Measurements from ENCODE around the genes ARHGEF28, HEXB and CERT1.

DNA sequence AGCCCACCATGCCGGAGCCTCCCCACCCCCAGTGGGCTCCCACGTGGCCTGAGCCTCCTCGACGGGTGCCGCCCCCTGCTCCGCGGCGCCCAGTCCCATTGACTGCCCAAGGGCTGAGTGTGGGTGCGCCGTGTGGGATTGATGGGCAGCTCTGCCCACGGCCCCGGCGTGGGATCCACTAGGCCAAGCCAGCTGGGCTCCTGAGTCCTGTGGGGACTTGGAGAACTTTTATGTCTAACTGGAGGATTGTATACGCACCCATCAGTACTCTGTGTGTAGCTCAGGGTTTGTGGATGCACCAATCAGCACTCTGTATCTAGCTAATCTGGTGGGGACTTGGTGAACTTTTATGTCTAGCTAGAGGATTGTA lies 30.1 kb upstream of the FCHO2 start:
- PRO-cap, result no peak

GRCh38 chr5:72956157-72957061 lies 568 bp downstream of the FCHO2 start:
- PRO-cap, result unidirectional peak, minus-strand start at chr5:72956582

- PRO-cap, result no peak
Measured at GRCh38 chr5:73119089-73120232, 914 bp upstream of the TMEM171 start.

DNA sequence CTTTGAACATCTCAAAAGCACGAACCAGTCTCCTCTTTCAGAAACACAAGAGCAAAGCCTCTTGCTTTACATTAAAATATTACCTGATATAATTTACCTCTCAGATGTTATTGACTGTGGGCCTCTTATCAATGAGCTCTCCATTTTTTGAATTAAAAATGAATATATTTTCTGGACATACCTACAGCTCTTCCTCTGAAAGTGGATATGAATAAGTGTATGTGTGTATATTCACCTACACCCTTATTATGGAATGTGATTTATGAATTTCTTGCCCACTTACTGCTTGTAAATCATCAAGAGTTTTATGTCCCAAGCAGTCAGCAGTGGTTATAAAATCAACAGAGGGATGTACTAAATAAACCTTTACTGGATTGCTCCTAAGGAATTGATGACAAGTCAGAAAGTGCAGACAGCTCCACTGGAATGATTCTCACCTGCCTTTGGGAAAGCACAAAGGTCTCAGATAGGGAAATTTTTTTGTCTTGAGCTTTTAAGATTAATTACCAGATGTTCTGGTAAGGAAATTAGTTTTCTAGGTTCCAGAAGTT lies 9.2 kb downstream of the TMEM174 start:
- PRO-cap, result no peak

DNA sequence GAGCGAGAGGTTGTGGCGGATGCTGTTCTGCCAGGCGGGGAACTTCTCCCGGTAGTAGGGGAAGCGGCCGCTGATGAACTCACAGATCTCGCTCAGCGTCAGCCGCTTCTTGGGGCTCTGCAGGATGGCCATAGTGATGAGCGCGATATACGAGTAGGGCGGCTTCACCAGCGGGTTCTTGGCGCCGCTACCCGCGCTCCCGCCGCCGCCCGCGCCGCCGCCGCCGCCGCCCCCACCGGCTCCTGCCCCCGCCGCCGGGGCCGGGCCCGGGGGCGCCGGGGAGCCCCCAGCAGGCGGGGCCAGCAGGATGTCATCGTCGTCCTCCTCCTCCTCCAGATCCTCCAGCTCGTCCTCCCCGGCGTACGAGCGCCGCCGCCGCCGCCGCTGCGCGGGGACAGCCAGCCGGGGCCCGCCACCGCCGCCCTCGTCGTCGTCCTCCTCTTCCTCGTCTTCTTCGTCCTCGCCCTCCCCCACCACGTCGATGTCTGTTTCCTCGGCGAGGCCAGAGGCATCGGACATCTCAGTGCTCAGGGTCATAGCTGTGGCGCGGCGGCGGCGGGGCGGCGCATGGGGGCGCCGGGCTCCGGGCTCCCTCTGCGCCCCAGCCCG lies 647 bp downstream of the FOXD1 start:
- PRO-cap, result no peak

- PRO-cap, result no peak
Measured at GRCh38 chr5:73496815-73497418, 1.3 kb upstream of the BTF3 start.

DNA sequence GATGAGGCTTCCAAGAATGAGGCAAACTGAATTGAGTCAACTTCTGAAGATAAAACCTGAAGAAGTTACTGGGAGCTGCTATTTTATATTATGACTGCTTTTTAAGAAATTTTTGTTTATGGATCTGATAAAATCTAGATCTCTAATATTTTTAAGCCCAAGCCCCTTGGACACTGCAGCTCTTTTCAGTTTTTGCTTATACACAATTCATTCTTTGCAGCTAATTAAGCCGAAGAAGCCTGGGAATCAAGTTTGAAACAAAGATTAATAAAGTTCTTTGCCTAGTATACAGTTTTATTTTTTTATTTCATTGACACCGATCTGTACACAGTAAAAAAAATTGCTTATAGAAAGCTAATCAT lies 6.9 kb downstream of the BTF3 start:
- PRO-cap, result no peak

DNA sequence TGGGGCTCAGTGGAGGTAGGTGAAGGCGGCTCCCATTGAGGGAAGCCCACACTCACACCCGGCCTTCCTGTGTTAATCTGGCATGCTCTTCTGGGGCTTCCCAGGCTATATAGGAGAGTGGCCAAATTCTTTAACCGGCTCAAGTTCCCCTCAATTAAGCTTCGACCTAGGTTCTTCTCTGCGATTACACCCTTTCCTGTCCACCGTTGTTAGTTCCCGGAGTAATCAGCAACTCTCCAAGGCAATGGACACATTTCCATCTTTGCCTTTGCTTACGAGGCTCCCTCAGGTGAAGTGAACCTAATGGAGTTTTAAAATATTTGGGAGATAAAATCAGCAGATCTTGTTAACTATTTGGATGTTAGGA lies 338 bp downstream of the UTP15 start:
- PRO-cap, result no peak

DNA sequence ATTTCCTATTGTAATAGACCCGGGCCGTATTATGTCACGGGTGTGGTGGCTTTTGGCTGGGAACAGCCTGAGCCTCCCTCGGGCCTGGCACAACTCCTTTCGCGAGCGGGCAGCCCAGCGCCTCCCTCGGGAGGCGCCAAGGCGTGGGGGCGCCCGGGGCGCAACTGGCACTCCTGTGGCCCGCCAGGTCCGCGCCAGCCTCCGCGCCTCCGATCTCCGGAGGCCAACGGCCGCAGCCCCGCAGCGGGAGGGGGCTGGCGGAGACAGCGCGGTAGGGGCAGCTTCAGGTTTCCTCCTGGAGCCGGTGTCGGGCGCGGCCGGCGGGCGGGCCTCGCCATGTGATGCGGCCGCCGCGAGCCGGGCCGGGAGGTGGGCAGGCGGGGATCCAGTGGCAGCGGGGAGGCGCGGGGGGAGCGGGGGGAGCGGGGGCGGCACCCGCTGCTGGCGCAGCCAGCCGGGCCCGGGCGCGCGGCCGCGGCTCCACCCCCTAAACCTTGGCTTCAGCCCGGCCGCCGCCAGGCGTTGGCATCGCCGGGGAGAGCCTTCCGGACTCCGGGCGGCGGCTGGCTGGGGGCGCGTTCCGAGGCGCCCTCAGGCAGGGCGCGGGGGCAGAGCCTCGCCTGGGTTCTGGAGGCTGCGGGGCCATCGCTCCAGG lies at the start of gene ARHGEF28:
TSS of gene ARHGEF28 (plus strand) at position 528 of the 655 bp plus-strand sequence.
- PRO-cap, result no peak

- PRO-cap, result no peak
Measured at GRCh38 chr5:73825267-73825883, 199.4 kb downstream of the ARHGEF28 start.

- PRO-cap, result no peak
Measured at GRCh38 chr5:73847267-73847577, 221.2 kb downstream of the ARHGEF28 start.

- PRO-cap, result no peak
Measured at GRCh38 chr5:74538183-74538649, 102.3 kb downstream of the ENC1 start.

DNA sequence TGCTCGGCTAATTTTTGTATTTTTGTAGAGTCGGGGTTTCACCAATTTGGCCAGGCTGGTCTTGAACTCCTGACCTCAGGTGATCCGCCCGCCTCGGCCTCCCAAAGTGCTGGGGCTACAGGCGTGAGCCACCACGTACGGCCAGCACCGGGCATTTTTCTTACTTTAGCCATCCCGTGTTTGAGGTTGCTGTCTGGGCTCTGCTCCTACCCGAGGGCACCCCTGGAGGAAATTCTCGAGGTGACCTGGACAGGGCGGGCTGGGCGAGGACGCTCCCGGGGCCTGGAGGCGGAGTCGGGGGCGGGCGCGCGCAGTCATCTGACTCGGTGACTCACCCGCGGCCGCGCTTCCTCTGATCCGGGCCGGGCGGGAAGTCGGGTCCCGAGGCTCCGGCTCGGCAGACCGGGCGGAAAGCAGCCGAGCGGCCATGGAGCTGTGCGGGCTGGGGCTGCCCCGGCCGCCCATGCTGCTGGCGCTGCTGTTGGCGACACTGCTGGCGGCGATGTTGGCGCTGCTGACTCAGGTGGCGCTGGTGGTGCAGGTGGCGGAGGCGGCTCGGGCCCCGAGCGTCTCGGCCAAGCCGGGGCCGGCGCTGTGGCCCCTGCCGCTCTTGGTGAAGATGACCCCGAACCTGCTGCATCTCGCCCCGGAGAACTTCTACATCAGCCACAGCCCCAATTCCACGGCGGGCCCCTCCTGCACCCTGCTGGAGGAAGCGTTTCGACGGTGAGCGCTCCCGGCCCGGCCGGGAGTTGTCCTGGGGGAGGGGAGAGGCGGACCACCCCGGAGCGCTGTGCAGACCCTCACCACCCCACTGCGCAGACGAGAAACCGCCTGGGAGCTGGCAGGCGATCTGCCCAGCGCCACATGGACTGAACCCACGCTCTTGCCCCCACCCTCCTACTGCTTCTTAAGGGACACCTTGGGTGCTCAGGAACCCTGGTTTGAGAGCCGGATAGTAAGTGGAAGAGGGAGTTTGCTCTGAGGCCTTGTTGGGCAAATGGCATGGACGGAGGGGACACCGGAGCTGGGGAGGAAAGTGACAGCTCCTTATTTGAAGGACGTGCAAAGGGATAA lies at the start of gene HEXB:
TSS of gene HEXB (plus strand) at position 400 of the 1,077 bp plus-strand sequence.
- PRO-cap, result no peak

- PRO-cap, result no peak
Measured at GRCh38 chr5:74707248-74707734, 22.3 kb downstream of the HEXB start.

DNA sequence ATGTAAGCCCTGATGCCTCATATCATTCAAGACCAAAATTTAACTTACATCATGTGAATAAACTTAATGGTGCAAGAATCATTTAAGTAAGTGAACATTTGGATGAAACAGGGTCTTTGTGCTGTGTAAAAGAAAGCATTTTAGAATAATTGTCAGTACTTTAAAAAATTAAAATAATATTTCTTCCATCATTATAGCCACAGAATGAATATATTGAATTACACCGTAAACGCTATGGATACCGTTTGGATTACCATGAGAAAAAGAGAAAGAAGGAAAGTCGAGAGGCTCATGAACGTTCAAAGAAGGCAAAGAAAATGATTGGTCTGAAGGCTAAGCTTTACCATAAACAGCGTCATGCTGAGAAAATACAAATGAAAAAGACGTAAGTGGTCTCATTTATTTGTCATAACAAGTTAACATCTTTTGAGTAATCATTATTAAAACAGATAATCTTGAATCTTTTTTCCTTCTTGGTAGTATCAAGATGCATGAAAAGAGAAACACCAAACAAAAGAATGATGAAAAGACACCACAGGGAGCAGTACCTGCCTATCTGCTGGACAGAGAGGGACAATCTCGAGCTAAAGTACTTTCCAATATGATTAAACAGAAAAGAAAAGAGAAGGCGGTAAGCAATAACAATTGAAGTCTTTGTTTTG lies 1.8 kb downstream of the NSA2 start:
- PRO-cap, result no peak

DNA sequence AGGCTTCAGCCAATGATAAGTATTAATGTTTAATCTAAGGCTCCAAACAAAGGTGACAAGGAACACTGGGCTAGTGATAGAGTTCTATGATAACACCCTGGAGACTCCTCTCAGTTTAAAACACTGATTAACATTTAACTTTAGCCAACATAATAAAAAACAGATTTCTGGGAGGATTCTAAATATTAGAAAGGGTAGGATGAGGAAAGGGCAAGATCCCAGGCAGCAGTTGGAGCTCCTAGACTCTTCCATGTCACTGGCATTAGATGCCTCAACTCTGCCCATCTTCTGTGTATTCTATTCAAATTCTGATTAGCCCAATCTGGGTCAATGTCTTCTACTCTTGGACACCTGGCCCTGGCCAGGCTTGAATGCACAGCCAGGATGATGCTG lies 91.0 kb upstream of the FAM169A start:
- PRO-cap, result no peak

GRCh38 chr5:75213543-75213813 lies 23.2 kb downstream of the ANKRD31 start:
- PRO-cap, result no peak

DNA sequence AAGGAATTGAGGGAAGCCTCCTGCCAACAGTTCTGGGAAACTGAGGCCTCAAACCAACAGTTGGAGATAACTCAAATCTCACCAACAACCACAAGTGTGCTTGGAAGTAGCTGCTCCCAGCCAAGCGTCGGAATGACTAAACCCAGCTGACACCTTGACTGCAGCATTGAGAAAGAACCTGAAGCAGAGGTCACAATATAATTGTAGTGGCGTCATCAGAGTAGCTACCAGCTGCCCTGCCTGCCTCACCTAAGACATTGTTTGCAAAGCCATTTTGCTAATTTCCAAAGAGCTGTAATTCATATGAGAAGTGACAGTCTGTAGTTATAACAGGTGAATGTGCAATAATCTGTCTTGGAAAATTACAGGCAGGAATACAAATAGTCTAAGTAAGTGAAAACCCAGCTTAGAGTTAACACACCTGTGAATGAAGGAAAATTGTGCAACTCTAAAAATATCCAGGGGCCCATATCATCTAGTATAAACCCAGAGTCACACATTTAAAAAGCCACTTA lies 40.9 kb upstream of the ANKRD31 start:
- PRO-cap, result no peak

DNA sequence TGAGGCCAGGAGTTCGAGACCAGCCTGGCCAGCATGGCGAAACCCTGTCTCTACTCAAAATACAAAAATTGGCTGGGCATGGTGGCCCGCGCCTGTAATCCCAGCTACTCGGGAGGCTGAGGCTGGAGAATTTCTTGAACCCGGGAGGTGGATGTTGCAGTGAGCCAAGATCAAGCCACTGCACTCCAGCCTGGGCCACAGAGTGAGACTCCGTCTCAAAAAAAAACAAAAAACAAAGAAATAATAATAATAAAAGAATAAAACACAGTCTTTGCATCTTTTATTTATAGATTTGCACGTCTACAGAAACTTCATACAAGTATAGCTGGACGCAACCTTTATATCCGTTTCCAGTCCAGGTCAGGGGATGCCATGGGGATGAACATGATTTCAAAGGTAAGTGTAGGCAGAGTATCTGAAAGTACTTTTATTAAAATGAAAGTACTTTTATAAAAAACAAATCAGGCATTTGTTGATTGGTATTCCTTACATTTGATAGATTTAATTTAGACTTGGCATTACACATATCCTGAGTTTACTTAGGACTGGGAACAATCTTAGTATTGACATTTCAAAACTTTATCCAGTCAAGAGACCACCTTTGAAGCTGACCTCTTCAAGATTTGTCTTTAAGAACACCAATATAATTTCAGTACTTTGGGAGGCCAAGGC lies 19.2 kb downstream of the HMGCR start:
- PRO-cap, result no peak

DNA sequence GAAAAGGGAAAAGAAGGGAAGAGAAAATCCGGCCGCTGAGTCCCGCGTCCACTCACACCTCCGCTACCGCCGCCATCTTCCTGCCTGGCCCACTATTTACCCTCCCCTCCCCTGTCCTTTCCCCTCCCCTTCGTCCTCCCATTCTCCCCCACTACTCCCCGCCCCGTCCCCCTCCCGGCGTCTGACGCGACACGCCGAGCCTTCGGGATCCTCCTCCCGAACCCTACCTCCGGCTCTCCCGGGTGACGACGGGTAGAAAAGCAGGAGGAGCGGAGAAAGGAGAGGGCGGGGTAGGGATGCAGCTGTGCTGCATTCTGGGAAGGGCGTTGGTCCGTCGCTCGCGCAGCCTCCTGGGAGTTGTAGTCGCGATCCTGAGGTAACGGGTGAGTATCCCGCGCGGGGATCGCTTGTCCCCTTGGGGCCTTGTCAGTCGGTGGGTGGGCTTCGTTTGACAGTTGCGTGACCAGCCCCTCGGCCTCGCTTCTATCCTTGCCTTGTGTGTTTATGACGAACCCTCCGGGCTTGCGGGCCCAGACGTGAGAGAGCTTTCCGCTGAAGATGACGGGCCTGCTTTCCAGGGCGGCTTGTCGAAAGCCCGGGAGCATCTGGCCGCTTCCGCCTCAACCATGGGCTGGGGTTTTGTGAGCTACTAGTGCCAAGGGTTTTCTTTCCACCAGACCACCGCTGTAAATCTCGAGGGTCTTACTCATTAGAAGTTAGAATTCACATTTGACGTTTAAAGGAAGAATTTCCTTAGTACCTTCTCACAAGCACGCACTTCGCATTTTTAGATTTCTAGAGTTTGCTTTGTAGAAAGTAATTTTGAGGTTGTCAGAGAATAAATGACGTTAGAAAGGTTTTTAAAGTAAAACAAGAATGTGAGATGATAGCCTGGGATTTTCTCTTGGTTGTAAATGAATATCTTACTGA lies at the start of gene CERT1:
TSS of gene CERT1 (minus strand) at position 98 of the 930 bp plus-strand sequence.
- PRO-cap, result unidirectional peak, minus-strand start at position 82 of the sequence

Measured in neutrophil (primary cell).